Aortic smooth muscle cell (primary cell): ENCODE data around the genes MYPOP, PNMA8A and PRKD2.

- RRBS = 2% methylated on average over 11 of the region's 96 CpGs
Observed at GRCh38 chr19:45902294-45903626, at the start of gene MYPOP. Gene MYPOP, minus strand, starts transcription at chr19:45902613.

DNA sequence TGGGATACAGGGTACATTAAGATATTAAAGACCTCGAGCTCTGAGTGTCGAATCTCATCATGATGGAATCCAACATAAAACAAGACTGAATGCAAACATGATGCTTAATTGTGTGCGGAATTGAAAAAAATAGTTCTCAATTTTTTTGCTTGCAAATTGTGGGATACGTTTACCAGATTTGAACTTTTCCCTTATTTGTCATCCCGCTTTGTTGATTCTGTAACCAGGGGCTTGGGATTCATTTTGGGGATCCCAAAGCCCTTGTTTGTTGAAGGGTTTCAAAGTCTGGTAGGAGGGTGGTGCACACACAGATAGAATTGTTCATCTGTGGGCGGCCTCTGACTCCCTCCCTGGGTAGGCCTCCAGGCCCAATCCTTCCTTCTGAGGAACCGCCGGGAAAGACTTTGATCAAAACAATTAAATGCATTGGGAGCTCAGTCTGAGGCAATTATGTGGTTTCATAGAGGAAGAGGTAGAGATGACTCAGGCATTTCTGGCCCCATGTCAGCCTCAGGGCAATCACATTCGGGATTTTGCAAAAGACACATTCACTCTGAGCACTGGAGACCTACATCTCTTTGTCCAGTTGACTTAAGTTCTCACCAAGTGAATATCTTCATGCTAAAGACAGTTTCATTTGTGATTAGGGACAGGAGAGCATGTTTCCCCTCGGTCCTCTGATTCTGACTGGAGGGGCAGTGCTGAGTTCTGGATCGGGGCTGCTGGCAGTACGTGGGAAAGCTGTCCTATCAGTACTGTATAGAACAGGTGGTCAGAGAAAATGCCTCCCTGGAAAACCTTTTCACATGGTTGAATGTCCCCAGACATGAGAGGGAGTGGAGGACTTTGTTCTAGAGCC, 27.7 kb upstream of the IGFL4 start:
- RRBS = no CpG with 5 or more reads among the region's 12 CpGs

GRCh38 chr19:46351050-46351568, 4.2 kb downstream of the PPP5C start:
- RRBS = no CpG with 5 or more reads among the region's 10 CpGs

- RRBS = no CpG with 5 or more reads among the region's 24 CpGs
Observed at GRCh38 chr19:46353718-46354264, 6.9 kb downstream of the PPP5C start.

- RRBS = no CpG with 5 or more reads among the region's 12 CpGs
Observed at GRCh38 chr19:46425953-46426547, 2.7 kb downstream of the PNMA8C start.

DNA sequence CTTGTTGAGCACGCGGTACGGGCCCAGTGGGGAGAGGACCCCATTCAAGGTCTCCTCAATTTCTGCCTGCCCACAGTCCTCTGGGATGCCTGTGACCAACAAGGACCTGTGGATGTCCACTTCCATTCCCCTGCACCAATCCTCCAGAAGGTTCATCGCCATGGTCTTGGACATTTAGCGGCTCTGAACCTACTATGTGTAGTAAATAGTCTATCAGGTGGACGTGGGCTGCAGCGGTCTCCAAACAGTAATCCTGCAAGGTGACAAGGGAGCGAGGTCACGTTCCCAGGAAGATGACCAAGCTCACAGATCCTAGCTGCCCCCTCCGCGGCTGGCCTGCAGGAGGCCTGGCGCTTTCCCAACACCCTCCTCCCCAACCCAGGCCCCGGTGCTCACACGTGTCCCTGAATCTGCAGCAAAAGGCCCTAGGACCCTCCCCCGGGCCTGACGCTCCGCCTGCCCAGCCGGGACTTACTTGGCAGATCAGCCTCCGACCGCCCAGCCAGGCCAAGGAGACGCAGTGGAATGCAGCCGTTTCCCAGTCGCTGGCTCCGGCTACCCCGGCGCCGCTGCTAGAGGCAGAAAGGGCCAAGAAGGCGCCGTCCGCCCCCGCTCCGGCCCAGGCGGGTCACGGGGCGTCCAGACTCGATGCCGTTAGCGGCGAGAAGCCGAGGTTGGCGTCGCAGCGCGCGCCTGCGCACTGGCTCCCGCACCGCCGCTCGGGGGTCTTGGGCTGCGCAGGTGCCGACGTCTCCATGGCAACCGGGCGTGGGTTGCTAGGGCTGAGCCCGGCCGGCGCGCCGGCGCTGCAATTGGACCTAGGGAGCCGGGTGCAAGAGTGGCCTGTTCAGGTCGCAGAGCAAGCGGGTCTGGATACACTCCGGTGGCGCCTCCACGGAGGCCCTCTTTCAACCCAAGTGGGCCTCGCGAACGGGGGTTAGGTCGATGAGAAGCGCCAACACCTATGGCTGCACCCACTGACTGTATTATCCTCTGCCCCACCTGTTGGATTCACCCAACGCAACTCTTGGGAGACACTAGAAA, at the start of gene PNMA8A:
TSS of gene PNMA8A (minus strand) at position 702 of the 1,044 bp plus-strand sequence.
- RRBS = 5% methylated on average over 21 of the region's 73 CpGs

DNA sequence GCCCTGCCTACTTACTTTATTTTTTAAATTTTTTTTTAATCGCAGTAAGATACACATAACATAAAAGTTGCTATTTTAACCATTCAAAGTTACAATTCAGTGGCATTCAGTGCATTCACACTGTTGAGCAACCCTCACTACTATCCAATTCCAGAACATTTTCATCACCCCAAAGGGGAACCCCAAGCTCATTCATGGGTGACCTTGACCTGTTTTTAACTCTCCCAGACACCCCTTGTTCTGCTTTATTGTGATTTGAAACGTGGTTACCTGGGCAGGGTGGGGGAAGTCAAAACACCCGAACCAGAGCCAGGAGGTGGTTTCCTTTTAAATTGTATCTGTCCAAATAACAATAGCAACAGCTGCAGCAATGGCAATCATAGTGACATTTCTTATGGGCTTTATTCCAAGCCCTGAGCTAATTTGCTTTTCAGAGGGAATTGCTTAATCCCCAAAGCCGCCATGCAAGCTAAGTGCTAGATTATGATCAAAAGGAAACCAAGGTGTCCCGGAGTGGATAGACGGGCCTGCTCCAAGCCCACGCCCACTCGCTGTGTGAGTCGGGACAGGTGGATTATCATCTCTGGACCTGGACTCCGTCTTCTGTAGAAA, 6.2 kb downstream of the PTGIR start:
- RRBS = no CpG with 5 or more reads among the region's 10 CpGs

GRCh38 chr19:46660498-46660841, 512 bp downstream of the DACT3 start:
- RRBS = under 1% methylated on average over 7 of the region's 22 CpGs

DNA sequence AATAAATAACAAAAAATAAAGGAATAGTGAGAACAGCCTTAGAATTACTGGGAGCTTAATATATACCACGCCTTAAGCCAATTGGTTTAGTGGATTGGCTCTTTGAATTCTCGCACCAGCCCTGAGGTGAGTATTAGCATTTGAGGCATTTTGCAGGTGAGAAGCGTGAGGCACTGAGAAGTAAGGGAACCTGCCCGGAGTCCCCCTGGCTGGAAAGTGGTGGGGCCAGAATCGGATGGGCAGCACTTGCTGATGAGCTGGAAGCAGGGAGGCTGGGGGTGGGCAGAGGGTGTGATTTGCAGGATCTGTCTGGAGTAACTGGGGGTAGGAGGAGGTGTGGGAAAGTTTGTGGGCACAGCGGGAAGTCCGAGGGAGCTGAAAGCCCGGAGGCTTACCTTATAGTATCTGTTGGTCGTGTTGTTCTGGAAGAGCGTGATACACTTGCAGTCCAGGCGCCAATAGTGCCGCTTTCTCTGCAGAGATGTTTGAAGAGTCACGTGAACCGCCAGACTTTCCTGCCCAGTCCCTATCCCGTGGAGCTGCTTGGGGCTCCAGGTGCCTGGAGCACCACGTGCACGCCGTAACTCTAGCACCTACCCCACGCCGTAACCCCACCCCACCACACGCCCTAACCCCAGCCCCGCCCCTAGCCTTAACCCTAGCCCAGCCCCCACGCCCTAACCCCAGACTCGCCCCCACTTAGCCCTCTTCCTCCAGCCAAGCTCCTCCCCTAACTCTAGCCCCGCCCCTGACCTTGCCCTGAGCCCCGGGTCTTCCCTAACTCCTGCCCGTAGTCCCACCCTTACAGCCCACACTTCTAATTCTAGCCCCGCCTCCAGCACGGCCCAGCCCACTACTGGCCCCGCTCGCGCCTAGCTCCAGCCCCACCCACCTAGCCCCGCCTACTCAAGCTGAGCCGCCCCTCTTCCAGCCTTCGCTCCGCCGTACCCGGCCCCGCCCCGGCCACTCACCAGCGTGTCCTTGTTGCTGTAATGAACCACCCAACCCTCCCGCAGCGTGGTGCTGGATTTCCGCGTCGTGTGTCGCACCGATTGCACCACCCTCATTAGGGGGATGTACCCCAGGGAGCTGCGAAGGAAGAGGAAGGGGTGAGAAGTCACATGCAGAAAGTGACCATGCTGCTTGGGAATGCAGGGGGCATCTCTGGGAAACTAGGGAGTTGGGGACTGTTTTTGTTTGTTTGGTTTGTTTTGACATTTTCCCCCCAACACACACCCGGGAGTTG, 19.7 kb downstream of the PRKD2 start:
- RRBS = 16% methylated on average over 1 of the region's 50 CpGs

DNA sequence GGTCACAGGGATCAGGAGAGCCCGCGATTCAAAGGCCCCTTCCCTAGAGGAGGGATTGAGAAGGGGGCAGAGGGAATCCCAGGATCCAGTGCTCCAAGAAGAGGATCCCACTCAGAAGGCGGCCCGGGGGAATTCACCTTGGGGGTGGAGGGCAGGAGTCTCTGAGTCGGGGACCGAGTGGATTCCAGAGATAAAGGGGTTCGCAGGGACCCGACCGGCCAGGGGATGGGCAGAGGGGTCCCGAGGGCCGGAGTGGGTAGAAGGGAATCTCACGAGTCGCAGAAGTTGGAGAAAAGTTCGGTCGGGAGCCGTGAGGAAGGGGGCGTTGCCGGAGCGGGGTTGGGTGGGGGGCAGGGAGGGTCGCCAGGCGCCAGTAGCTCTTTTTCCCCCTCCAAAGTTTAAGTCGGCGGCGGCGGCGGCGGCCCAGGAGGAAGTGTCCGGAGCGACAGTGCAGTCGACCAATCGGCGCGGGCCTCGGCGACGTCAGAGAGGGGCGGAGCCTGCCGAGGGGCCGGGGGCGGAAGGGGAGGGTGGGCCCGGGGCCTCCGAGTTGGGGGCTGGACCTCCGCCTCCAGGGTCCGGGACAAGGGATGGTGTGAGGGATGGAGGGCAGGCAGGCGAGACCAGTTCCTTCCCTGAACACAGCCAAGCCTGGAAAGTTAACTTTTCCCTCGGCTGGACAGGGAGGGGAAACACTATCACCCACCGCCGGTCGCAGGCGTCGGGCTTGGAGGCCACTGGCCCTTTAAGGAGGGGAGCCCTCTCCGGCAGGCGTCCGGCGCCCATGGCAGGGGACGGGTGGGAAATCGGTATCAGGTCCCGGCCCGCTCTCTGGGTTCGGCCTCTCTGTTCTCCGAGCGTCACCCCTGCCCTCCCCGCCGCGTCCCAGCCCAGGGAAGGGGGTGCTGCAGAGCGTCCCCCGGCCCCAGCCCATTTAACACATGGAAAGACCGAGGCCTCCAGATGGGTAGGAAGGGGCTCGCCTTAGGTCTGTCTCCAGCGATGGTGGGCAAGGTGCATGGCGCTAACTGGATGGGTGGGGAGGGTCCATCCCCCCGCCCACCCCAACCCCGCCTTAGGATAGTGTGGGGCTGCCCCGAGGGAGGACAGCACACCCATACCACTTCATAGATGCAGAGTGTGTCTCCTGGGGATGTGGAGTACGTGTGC, at the start of gene PRKD2:
TSS of gene PRKD2 (minus strand) at position 437 of the 1,170 bp plus-strand sequence.
- RRBS = 2% methylated on average over 50 of the region's 75 CpGs

- RRBS = no CpG with 5 or more reads among the region's 8 CpGs
Observed at GRCh38 chr19:46768640-46769185, 19.7 kb downstream of the SLC1A5 start.

DNA sequence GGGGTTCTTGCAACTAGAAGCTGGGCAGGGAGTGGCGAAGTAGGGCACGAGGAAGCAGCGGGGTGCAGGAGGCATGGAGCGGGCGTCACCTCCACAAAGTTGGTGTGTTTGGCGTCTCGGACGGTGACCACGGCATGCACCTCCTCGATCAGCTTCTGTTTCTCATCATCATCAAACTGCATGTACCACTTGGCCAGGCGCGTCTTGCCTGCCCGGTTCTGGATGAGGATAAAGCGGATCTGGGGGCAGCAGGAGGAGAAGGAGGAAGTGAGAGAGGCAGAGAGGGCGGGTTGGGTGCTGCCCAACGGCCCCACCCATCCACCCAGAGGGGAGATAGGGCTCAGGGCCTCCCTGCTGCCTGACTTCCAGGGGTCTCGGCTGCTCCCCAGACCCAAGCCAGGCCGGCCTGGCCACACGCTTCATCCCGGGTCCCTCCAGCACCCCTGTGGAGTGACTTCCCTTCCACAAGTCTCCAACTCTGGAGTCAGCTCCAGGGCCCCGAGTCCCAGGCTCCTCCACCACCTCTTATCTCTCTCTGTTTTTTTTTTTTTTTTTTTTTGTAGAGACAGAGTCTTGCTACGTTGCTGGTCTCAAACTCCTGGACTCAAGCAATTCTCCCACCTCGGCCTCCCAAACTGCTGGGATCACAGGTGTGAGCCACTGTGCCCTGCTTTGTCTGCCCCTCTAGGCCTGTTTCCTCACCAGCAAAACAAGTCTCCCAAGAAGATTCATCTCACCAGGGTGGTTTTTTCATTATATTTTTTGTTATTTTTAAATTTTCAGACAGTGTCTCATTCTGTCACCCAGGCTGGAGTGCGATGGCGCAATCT, 4.5 kb downstream of the AP2S1 start:
- RRBS = no CpG with 5 or more reads among the region's 25 CpGs

DNA sequence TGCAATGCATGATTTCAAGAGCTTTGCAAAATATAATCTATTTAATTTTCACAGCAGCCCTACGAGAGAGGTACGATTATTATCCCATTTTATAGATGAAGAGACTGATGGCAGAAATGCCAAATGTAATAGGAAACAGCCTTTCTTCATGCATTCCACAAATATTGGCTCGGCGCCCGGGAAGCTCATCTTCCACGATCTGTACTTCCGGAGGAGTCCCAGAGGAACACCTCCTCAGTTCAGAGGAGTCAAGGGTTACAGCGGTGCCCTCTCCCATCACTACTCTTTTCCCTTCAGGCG, 1.2 kb upstream of the ARHGAP35 start:
- RRBS = no CpG with 5 or more reads among the region's 9 CpGs

DNA sequence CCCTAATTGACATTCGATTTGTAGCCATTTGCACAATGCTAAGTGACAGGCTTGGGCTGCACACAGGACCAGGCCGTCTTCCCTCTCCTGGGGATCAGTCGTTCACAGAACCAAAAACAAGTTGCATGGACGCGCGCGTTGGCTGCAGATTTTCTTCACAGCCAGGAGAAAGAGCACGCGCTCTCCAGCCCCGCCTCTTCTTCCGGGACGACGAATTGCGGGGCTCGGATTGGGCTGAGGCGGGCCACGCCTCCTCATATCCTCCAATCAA, 891 bp upstream of the ARHGAP35 start:
- RRBS = no CpG with 5 or more reads among the region's 17 CpGs

DNA sequence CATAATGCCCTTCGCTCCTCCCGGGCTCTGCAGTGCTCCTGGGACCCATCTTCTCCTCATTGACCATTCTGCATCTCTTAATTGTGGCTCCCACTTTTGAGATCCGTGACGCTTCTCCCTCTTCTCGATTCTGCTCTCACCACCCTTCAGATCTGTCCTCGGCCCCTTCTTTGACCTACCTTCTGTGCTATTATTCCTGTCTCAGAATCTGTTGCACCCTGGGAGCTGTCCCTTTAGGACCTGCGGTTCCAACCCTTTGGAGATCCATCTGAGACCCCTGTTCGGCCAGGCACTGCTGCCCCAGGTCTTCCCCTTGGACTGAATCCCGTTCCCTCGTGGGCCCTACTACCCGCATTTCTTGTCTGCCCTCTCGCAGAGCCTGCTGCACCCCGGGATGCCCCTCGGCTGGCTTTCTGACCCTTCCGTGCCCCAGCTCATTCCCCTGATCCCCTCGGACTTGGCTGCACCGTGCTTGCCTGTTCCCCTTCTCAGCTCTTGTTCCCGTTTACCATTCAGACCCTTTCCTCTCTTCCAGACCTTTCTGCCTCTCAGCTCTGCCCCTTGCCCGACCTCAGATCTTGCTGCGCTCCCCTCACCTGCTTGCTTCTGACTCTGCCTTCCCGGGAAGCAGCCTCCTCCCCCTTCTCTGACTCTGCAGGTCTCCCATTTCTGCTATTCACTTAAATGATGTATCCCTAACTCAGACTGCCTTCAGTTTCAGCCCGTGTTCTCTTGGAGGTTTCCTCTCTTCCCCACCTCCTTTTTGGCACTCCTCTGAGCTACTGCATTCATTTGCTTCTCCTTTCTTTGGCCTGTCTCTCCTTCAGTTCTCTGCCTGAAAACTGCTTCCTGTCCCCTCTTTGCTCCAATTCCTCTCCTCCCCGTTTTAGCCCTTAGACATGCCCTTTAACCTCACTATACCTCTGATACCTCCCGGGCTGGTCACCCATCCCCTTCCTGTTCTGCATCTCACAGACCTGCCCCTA, 1.1 kb downstream of the ARHGAP35 start:
- RRBS = 3% methylated on average over 2 of the region's 24 CpGs

DNA sequence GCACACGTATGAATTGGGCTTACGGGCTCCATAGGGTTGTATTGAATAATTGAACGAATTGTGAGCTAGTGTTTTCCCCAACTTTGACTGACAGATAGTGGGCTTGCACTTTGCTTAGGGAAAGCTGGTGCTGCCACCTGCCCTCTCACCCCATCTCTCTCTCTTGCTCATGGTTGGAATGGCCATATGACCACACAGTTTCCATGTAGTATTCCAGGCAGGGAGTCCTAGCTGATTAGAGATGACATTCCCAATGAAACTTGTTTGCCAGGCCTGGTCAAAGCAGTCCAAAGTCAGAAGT, 76.3 kb upstream of the NPAS1 start:
- RRBS = no CpG with 5 or more reads among the region's 3 CpGs

DNA sequence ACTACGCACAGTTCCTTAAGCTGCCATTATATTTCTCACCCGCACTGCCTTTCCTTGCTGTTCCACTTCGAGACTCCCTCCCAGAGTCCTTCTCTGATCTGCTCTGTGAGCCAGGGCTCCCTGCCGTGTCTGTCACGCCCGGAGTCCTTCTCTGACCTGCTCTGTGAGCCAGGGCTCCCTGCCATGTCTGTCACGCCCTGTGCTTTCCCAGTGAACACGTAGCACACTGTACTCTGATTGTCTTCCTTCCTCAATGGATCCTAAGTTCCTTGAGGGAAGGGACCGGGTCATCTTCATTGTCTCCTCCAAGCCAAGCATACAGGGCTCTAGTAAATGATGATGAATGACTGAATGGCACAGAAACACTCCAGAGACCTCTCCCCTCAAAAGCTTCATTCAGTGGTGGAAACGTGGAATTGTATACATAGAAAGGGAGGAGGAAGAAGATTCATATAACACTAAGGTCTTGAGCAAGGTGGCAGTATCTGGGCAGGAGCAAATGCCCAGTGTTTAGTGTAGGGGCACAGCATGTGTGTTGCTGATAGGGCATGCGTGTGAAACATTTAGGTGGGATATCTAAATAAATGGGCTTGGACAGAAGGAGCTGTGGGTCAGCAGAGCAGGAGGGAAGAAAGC, 51.8 kb upstream of the NPAS1 start:
- RRBS = no CpG with 5 or more reads among the region's 11 CpGs

GRCh38 chr19:46981641-46982181, 37.9 kb upstream of the NPAS1 start:
- RRBS = no CpG with 5 or more reads among the region's 8 CpGs

DNA sequence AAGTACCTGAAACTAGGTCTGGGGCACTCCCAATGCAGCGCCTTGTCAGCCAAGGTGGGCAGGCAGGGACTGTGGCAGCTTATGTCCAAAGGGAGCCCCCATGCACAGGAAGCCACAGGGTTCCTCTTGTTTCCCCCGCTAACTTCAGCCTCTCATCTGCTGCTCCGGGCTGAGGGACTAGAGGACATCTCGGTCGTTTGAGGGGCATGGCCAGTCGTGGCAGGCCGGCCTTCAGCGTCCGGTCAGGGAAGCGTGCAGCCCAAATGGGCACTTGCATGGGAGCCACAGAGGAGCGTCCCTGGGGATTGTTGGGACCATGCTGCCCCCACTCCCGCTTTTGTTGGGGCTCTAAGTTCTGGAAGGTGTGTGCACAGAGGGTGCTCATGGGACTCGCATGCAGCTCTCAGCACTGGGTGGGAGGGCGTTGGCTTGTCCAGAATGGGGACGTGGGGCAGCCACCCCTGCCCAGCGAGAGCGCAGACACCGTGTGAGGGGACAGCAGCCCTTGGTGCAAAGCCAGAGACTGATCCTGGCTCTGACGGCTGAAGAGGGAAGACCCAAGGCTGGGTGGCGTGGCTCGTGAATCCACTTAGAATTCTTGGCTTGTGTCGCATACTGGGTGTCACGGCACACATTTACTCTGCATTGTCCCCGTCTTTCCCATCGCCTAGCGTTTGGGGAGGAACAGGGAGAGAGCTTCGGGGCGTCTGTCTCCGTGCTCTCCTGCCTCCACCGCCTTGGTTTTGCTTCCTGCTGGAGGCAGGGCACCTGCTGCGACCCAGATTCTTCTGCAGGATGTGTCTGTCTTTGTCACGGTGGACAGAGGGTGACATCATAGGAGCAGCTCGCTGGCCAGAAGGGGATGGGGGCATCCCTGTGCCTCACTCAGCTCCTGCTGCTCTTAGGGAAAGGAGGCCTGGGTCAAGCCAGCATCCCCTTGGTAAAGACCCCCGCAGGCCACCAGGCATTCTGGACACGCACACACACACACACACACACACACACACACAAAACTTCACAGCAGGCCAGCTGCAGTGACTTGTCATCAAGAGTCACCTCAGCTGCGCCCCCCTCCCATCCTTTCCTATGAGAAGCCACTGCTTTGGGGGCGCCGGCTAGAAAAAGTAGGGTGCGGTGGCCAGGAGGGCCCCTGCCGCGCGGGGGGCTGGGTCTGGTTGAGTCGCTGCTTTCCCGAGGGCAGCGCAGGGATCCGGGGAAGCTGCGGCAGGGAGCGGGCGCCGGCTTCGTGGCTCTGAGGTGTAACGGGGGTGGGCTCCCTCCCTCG, 16.3 kb upstream of the NPAS1 start:
- RRBS = 15% methylated on average over 12 of the region's 53 CpGs

- RRBS = no CpG with 5 or more reads among the region's 2 CpGs
Observed at GRCh38 chr19:47157941-47158212, 27.2 kb downstream of the SAE1 start.